Tibial artery (tissue), 1 donor: ENCODE results near the genes ZNF280A and RAB36.

- PRO-cap: no peak
These were observed 82.7 kb upstream of the VPREB1 start for GRCh38 chr22:22161791-22162377.

GRCh38 chr22:22357195-22357951 lies 112.8 kb downstream of the VPREB1 start:
- PRO-cap: no peak

- PRO-cap: no peak
These were observed at the start of gene ZNF280A for GRCh38 chr22:22520022-22520760. TSS of gene ZNF280A (minus strand) at chr22:22520270.

- PRO-cap: no peak
These were observed 690 bp downstream of the PRAME start for GRCh38 chr22:22558248-22558901.

DNA sequence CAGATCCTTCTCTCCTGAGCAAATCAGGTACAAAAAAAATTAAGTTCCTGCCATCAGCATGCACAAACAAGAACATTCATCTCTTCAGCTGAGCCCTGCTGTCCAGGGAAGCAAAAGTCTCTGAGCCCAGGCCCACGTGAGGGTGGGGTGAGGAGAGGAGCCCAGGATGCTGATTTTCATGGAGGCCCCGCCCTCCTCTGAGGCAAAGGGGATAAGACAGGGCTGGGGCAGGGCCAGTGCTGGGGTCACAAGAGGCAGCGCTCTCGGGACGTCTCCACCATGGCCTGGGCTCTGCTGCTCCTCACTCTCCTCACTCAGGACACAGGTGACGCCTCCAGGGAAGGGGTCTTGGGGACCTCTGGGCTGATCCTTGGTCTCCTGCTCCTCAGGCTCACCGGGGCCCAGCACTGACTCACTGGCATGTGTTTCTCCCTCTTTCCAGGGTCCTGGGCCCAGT lies 53.3 kb downstream of the GGTLC2 start:
- PRO-cap: no peak

- PRO-cap: no peak
These were observed 7.2 kb upstream of the IGLL5 start for GRCh38 chr22:22880388-22880834.

DNA sequence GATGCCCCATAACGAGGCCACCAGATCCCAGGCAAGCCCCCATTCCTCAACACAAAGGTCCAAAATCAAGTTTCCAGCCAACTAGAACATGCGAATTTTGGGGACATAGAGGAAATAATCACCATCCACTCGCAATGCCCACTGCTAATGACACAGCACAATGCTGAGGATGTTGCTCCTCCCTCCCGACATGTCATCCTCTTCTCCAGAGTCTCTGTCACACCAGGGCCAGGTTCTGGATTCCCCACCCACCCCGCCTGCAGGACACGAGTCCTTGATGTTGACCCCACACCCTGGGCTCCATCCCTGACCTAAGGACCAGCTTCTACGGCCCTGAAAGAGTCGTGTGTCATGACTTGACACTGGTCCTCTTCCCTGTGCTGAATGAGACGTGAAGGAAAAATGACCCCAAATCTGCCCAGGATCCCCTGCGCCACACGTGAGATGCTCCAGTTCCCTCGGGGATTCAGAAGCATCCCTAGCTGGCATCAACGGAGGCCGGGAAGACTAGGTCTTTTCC lies 41.7 kb downstream of the IGLL5 start:
- PRO-cap: no peak

GRCh38 chr22:23124381-23125139 lies 17.2 kb downstream of the RSPH14 start:
- PRO-cap: no peak

DNA sequence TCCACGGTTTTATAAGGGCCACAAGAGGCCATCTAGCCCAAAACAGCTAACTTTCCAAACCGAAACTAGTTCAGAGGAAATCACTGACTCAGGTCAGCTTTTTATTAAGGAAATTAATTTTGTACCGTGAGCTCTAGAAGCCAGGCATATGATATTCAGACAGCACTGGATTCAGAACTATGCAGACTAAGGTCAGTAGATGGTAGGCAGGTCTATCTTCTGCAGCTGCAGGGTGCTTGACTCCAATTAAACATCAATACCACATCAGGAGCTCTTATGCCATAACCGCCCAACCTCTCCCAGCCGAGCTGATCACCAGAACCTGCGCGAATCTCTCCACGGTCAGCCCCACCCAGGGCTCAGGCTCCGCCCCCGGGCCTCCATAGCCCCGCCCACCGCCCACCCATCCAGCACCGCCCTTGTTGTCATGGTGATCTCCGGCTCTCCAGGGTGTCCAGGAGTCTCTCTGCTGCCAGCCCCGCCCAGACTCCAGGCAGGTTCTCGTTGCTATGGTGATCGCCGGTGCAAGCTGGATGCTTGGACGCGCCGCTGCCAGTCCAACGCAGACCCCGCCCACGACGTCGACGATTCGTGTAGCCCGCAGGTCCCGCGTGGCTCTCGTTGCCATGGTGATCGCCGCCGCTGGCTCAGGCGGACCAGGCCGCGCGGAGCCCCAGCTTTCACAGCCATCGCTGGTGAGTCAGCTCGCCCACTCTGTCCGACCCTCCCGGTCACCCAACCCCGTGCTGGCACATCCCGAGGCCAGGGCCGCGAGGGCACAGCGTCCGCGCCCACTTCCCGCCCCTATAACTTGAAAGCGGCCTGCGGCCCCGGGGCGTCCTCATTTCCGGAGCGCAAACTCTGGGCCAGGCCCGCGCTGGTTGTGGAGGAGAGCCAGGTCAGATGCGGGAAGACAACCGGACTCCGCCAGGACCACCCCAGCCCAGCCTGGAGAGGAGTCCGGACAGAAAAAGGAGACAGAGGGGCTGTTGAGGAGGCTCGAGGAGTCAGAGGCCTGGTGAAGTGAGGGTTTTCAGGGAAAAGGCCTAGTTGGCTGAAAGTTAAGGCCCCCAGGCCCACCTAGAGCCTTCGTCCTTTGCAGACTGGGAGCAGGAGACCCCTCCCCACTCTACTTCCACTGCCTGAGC lies at the start of gene RAB36:
Gene RAB36 (plus strand): TSS at position 621 of the 1,148 bp plus-strand sequence.
- PRO-cap: unidirectional peak, minus-strand start at position 305 of the sequence; bidirectional peak, plus-strand start at position 650 of the sequence, minus-strand start at position 324 of the sequence

DNA sequence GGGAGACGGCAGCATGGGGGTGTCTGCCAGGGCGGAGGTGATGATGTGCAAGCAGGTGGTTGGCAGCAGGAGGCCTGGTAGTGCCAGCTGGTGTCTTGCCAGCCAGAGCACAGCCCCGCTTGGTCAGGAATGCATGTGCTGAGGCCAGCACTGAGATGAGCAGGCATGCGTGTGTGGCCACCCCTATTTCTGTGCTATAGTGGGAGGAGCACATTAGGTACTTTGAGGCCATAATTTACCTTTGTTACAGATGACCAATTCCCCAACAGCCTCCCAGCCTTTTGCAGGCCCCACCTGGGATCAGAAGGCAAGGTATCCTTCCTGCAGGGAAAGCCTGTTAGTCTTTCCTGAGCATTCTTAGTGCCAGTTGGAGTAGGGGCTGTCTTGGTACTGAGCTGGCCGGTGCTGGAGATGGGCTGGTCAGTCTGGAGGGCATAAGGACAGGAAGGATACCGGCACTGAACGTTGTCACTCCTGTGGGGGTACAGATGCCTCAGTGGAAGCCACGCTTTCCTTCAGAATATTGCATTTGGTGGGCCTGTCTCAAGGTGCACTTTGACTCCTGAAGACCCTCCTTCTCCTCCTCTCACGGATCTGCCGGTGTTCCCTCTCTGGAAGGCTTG lies 24.6 kb downstream of the BCR start:
- PRO-cap: no peak

- PRO-cap: no peak
These were observed 32.2 kb downstream of the BCR start for GRCh38 chr22:23212442-23213037.

GRCh38 chr22:23217560-23218102 lies 37.3 kb downstream of the BCR start:
- PRO-cap: no peak

- PRO-cap: no peak
These were observed 93.2 kb downstream of the BCR start for GRCh38 chr22:23273389-23273990.

- PRO-cap: no peak
These were observed 135.3 kb downstream of the BCR start for GRCh38 chr22:23315481-23316229.

DNA sequence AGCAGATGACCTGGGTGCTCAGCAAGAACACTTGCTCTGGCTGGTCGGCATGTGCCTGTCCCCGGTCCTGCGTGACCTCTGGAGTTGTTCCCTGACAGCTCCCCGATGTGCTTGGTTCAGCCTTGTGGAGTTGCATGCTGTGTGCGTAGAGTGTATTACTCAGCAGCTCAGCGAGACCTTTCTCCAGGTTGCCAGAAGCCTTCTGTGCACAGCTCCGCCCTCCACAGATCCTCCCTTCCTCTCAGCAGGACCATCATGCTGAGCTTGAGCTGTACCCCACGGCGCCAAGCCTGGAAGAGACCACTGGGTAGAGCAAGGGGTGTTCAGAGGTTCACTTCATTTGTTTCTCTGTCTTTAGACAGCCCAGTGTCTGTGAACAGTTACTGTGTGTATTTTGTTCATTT lies 148.7 kb downstream of the IGLL1 start:
- PRO-cap: no peak

DNA sequence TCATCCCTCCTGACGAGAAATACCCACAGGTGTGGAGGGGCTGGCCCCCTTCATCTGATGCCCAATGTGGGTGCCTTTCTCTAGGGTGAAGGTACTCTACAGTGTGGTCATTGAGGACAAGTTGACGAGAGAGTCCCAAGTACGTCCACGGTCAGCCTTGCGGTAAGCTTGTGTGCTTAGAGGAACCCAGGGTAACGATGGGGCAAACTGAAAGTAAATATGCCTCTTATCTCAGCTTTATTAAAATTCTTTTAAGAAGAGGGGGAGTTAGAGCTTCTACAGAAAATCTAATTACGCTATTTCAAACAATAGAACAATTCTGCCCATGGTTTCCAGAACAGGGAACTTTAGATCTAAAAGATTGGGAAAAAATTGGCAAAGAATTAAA lies 41.4 kb downstream of the IGLL1 start:
- PRO-cap: no peak

GRCh38 chr22:23565594-23565937 lies 14.5 kb downstream of the IGLL1 start:
- PRO-cap: no peak

GRCh38 chr22:23688480-23689115 lies 2.2 kb upstream of the RGL4 start:
- PRO-cap: no peak

GRCh38 chr22:23714238-23714649 lies 23.4 kb downstream of the RGL4 start:
- PRO-cap: no peak

DNA sequence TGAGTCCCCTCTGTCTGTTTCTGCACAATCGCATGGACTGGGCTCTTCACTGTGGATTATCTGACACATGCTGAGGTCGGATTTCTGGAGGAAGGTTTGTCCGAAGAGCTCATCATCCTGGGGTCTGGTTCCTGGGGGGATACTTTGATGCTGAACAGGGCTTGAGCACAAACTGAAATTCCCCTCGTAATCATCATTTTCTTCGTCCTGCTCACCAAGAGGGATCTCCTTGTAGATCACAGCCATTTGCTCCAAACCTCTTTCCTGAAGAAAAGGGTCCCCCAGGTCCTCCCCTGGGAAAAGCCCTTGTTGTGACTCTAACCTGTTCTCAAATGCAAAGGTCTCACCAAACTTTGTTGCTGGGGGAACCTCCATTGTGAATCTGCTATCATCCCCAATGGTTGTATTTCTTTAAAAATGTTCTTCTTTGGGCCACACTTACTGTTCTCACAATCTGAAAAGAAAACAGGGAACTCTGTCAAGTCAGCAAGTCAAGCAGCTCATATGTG lies 6.1 kb downstream of the ZNF70 start:
- PRO-cap: no peak